ENCODE measurements around a stretch of chr20.

- PRO-cap, result no peak
- RAMPAGE, long total RNA, 2 experiments, result no peak in any of the 2 experiments
These were observed 16.2 kb upstream of the RIPOR3 start for GRCh38 chr20:50707507-50707910.

DNA sequence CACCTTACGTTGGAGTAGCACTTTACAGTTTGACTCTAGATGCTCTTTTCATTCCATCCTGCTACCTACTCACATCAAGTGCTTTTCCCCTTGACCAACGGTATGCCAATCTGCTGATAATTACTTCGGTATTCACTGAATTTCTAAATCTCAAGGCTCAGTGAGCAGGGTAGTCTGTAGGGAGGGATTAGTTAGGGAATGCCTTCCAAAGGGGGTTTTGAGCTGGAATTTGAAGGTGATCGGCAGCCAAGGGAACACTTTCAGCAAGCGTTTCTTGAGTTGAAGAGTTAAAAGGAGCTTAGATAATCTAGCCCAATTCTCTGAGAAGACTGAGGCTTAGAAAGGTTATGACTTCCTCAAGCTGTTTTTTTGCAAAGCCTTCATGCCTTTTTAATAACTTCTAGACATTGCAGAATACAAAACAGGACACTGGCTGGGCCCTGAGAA, 1.0 kb downstream of the PARD6B start:
- PRO-cap, result no peak
- RAMPAGE, long total RNA, 2 experiments, result no peak in any of the 2 experiments

DNA sequence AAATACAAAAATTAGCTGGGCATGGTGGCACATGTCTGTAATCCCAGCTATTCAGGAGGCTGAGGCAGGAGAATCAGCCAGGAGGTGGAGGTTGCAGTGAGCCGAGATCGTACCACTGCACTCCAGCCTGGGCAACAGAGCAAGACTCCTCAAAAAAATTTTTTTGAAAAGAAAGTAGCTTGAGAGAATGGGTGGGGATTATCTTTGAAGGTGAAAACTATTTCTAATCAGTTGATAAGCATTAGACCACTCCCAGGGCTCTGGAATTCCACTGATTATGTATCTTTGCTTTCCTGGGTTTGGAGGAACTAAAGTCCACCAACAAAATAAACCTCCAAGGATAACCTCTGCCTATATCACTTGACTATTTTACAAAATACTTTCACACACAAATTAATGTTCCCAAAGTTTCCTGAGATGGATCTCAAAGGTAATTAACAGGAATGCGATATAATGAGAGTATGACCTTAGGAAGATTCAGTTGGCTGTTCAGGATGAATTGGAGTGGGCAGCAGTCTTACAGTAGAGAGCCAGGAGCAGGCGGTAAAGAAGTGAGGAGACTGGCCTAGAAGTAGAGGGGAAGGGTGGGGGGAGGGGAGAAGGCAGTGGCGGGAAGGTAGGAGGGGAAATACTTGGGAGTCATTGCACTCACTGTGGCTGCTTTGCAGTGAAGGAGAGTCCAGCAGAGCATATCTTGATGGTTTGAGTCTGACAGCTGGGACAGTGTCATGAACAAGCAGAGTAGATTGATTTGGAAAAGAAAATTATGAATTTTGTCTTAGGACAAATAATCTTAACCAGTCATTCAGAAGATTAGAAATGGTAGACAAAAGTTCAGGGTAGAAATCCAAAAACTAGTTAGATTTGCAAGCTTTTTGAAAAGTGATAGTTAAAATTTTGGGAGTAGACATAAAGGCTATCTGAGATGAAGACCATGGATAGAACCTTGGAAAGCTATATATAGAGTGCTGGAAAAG, 8.2 kb downstream of the PARD6B start:
- PRO-cap, result no peak
- RAMPAGE, long total RNA, 2 experiments, result no peak in any of the 2 experiments

DNA sequence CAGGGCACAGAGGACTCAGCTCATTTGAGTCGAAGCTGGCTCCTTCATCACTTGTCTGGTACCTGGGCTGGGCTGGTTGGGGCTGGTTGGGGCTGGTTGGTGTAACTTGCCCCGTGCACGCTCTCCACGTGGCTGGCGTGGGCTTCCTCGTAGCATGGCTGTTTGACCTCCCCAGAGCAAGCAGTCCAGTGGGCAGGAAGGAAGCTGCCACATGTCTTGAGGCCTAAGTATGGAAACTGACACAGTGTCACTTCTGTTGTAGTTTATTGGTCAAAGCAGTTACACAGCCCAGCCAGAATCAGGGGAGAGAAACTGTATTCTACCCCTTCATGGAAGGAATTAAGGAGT, 27.2 kb downstream of the BCAS4 start:
- PRO-cap, result no peak
- RAMPAGE, long total RNA, 2 experiments, result no peak in any of the 2 experiments

- PRO-cap, result no peak
- RAMPAGE, long total RNA, 2 experiments, result no peak in any of the 2 experiments
These were observed 3.5 kb downstream of the ADNP start for GRCh38 chr20:50927518-50928406.

DNA sequence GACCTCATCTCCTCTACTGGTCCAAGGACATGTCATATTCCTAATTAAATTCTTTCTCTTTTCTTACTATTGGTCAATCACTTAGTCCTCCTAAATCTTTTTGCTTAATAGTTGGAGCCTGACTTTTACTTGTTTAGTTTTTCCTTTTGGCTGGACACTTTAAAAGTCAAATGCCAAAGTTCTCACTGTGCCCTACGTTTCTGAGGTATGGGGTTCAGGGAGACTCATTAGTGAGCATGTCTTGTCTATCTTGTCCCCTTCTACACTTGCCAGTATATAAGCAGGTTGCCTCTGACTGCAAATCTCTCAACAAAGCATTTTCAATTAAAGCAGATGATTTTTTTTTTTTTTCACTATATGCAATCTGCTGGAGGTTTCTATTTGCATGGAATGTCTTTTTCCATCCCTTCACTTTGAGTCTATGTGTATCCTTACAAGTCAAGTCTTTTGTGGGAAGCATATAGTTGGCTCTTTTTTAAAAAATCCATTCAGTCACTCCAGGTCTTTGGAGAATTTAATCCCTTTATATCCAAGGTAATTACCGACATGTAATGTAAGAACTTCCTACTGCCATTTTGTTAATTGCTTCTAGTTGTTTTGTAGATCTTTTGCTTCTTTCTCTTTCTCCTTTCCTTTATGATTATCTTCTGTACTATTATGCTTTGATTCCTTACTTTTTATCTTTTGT, 8.8 kb downstream of the DPM1 start:
- PRO-cap, result no peak
- RAMPAGE, long total RNA, 2 experiments, result no peak in any of the 2 experiments

GRCh38 chr20:51156080-51156626, 133.2 kb upstream of the KCNG1 start:
- PRO-cap, result no peak
- RAMPAGE, long total RNA, 2 experiments, result no peak in any of the 2 experiments

DNA sequence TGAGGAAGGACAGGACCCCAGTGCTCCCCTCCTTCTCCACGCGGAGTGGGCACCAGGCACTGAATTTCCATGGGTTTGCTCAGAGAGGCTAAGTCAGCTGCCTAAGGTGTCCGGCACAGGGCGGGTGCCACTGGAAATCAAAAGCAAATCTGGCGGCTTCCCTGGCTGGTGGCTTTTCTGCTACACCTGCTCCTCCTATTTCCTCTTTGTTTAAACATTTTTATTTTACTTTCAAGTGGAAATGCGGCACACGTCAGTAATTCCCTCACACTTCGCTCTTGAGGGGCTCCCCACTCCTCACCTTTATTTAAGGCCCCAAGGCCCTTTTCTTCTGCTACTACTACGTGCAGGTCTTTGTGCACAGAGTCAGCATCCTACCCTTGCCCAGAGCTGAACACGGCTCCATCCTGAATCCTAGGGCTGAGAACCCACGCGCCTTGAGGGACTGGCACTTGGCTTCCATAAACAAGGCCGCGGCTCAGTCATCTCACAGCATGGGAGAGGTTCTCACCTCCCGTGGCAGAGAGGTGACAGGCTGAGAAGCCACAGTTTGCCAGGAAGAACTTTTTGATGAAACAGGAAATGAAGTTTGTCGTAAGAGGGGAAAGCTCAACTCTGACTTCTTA, 48.2 kb downstream of the NFATC2 start:
- PRO-cap, result no peak
- RAMPAGE, long total RNA, 2 experiments, result no peak in any of the 2 experiments

GRCh38 chr20:51497363-51497909, 45.1 kb downstream of the NFATC2 start:
- PRO-cap, result no peak
- RAMPAGE, long total RNA, 2 experiments, result no peak in any of the 2 experiments

DNA sequence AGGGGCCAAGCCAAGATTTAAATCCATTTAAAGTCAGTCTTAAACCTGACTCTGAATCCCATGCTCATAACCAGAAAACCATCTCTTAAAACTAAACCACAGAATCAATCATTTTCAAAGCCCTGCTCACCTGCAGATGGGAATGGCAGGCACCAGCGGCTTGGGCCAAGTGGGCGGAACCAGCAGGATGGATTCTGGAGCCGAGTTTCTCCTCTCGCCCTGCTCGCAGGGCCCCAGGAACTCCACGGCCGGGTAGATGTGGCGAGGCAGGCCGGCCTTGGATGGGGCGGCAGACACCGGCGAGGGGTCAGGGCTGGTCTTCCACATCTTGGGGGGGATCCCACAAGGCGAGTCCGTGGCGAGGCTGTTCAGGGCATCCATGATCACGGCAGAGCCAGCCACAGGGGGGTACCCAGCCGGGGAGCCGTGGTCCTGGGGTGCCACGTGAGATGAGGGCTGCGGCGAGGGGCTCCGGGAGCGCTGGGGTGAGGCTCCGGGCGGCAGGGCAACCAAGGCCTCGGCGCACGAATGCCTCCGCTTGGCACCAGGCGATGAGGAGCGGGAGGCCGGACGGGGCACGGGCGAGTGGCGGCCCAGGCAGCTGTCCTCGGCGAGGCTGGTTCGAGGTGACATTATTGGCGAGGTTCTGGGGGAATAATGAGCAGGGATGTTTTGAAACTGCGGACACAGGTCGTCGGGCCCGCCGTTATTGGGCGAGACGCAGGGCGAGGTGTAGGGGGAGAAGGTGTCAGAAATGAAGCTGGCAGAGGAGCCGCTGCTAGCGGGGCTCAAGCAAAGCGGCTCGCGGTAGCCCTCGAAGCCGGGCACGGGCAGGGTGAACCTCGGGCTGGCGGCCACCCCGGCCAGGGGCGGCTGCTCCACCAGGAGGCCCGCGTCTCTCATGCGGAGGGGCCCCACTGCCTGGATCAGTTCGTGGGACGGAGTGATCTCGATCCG, 19.3 kb downstream of the NFATC2 start:
- PRO-cap, result no peak
- RAMPAGE, long total RNA, 2 experiments, result no peak in any of the 2 experiments

- PRO-cap, result no peak
- RAMPAGE, long total RNA, 2 experiments, result no peak in any of the 2 experiments
These were observed 53.0 kb downstream of the ATP9A start for GRCh38 chr20:51715160-51715714.

GRCh38 chr20:51766816-51767801, 1.1 kb downstream of the ATP9A start:
- PRO-cap, result bidirectional peak, plus-strand start at chr20:51767377, minus-strand start at chr20:51767165
- RAMPAGE, long total RNA, 2 experiments, result no peak in any of the 2 experiments

DNA sequence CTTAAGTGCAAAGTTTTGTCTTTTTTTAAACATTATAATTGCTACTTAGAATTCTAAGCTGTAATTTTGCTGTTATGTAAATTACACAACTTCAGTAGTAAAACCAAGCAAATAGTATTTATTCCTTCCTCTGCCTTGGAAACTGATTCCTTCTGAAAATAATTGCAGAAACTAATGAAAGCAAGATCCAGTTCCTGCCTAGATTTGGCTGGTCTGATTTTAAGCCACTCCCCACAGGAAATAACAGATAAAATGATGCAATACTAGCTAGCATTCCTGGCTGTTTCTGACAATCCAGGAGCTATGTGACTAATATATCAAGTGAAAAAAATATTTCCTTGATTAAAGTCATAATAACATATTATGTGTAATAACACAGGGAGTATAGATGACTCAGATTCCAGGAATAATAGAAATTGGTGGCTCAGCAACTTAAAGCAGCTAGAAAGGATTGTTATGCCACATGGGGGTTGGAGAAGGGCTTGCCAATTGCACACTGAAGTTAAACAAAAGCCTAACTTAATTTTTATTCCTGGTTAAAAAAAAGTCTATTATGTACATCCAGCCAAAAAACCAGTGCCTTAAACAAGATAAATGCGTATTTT, 182.7 kb upstream of the SALL4 start:
- PRO-cap, result no peak
- RAMPAGE, long total RNA, 2 experiments, result no peak in any of the 2 experiments

- PRO-cap, result no peak
- RAMPAGE, long total RNA, 2 experiments, result no peak in any of the 2 experiments
These were observed 185.7 kb downstream of the ZFP64 start for GRCh38 chr20:52005982-52006207.

DNA sequence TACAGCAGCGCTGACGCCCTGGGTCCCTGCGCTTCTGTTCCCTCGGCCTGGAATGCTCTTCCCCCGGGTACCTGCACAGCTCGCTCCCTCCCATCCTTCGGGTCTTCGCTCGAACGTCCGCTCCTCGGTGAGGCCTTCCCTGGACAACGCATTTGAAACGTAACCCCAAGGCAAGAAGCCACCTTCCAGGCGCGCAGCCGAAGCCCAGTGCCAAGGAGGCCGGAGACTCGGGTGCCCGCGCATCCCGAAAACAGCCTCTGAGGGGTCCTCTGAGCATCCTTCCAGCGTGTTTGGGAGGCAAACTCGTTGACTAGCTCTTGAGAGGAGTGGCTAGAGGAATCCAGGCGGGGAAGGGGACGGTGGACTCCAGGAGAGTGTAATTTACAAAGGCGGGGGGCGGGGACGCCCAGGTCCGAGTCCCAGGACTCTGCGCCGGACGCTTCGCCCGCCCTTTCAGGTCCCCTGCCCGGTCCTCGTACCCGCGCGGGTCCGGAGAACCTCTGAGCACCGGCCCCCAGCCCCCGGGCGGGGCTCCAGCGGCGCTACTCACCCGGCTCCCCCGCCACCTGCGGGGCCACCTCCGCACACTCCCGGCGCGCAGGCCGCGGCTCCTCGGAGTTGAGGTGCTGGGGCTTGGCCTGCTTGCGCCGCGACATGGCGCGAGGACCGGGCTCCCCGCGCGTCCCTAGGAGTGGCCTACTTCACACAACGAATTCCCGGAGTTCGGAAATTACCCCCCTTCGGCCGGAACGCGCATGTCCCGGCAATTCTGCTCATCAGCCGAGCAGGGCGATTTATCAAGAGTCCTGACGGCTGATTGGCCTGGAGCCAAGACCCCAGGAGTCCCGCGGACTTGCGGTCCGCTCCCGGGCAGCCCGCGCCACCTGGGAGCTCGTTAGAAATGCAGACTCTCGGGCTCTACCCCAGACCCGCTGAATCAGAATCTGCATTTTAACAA, 86.7 kb downstream of the ZFP64 start:
- PRO-cap, result no peak
- RAMPAGE, long total RNA, 2 experiments, result start-site peak on the minus strand in 1 of 2 experiments, centred at position 697 of the sequence, 27 reads per replicate

- PRO-cap, result no peak
- RAMPAGE, long total RNA, 2 experiments, result no peak in any of the 2 experiments
These were observed 244.5 kb upstream of the TSHZ2 start for GRCh38 chr20:52727648-52728032.

GRCh38 chr20:53006866-53007473, 34.8 kb downstream of the TSHZ2 start:
- PRO-cap, result no peak
- RAMPAGE, long total RNA, 2 experiments, result no peak in any of the 2 experiments

- PRO-cap, result no peak
- RAMPAGE, long total RNA, 2 experiments, result no peak in any of the 2 experiments
These were observed 103.6 kb downstream of the TSHZ2 start for GRCh38 chr20:53075453-53076395.

DNA sequence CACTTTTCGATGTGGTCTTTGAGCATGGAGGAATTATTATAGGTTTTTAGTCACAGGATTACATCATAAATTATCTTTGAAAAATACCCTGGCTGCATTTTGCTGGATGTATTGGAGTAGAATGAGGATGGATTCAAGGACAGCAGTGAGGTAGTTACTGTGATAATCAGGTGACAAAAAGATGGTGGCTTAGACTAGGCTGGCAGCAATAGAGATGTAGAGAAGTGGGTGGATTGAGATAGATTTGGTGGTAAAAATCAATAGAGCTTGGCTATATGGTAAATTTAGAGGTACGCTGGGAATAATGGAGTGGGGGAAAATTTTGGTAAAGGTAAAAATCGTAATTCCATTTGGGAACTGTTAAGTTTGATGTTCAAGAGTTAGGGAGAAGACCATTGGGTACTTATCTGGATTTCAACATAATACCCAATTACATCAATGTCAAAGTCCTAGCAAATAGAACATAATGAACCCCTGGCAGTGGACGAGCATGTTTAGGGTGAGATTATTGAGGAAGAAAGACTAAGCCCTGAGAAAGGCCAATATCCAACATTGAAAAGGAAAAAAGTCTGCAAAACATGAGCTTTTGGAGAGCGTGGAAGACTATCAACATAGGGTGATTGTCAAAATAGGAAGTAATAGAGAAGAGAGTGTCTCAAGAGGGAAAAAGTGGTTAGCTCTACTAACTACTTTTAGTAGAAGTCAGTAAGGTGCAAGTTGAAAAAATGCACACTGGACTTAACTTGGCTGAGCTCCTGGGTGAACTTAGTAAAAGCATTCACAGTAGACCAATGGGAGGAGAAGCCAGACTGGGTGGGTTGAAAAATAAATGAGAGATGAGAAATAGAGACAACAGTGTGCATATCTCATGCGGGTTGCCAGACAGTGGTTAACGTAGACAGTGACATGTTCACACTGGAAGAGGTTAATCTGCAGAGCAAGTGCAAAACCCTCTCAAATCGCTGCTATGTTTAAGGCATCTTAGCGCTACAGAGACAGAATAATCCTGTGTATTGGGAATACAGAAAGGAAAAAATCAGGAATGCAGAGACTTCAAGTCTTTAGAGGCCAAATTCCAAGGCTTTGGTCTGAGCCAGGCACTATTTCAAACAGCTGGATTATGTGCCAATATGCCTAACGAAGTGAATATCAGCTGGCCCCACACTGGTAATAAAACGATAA, 106.7 kb downstream of the TSHZ2 start:
- PRO-cap, result no peak
- RAMPAGE, long total RNA, 2 experiments, result no peak in any of the 2 experiments

- PRO-cap, result no peak
- RAMPAGE, long total RNA, 2 experiments, result no peak in any of the 2 experiments
These were observed 205.4 kb downstream of the ZNF217 start for GRCh38 chr20:53388148-53388705.